ENCODE results near the gene IL12RB2.

DNA sequence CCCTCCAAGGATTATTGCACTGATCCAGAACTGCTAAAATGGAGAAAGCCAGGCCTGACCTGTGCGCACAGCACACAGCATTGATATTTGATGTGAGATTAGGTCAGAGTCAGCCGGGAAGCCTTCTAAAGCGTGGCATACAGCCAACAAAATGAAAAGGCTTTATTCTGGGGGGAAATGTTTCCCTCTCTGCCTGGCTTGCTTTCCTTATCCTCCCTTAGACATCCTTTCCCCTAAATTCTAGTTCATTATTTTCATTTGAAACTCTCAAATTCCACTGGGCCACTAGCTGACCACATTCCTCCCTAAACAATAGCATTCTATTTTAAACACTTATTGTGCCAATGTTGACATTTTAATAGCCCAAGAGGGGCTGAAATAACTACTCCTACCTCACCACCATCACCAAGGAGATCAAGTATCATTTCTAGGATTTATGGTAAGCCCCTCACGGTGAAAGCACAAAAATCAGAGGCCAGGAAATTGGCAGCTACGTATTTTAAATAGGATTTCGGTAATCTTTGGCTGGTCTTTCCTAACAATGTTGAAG, 49.5 kb downstream of the LEPR start:
- PRO-cap, result bidirectional peak, plus-strand start at position 165 of the sequence, minus-strand start at position 92 of the sequence
- RRBS, 2 experiments, result no CpG with 5 or more reads among the region's 6 CpGs

GRCh38 chr1:65470843-65472109, 50.8 kb downstream of the LEPR start:
- PRO-cap, result no peak
- RRBS, 2 experiments, result no CpG with 5 or more reads among the region's 5 CpGs

- PRO-cap, result no peak
- RRBS, 2 experiments, result no CpG with 5 or more reads among the region's 6 CpGs
Measured at GRCh38 chr1:65480417-65481470, 60.3 kb downstream of the LEPR start.

GRCh38 chr1:65484335-65484886, 63.9 kb downstream of the LEPR start:
- PRO-cap, result no peak
- RRBS, 2 experiments, result no CpG with 5 or more reads among the region's 4 CpGs

DNA sequence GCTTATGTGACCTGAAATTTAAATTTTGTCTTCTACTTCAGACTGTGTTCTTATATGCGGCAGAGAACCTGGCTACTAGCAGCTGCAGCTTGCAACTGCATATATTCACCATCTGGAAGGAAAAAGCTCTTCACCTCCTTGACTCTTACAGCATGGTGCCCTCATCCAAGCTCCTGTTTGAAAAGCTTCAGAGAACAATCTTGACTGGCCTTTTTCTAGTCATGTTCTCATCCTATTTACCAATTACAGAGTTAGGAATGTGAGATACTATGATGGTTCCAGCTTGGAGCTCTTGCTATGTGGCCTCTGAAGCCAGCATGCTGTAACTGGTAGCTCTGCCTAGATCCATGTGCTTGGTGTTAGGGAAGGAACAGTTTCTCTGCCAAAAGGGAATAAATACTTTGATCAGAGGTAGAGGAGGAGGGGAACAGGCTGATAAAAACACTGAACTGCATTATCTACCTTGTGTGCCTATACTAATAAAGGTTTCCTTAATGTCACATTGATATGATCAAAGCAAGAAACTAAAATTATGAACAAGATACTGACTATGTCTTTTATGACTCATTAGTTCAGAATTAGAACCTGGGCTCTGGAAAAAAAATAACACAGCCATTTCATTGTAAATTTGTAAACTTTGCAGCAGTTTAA, 92.5 kb downstream of the LEPR start:
- PRO-cap, result no peak
- RRBS, 2 experiments, result no CpG with 5 or more reads among the region's 1 CpG

DNA sequence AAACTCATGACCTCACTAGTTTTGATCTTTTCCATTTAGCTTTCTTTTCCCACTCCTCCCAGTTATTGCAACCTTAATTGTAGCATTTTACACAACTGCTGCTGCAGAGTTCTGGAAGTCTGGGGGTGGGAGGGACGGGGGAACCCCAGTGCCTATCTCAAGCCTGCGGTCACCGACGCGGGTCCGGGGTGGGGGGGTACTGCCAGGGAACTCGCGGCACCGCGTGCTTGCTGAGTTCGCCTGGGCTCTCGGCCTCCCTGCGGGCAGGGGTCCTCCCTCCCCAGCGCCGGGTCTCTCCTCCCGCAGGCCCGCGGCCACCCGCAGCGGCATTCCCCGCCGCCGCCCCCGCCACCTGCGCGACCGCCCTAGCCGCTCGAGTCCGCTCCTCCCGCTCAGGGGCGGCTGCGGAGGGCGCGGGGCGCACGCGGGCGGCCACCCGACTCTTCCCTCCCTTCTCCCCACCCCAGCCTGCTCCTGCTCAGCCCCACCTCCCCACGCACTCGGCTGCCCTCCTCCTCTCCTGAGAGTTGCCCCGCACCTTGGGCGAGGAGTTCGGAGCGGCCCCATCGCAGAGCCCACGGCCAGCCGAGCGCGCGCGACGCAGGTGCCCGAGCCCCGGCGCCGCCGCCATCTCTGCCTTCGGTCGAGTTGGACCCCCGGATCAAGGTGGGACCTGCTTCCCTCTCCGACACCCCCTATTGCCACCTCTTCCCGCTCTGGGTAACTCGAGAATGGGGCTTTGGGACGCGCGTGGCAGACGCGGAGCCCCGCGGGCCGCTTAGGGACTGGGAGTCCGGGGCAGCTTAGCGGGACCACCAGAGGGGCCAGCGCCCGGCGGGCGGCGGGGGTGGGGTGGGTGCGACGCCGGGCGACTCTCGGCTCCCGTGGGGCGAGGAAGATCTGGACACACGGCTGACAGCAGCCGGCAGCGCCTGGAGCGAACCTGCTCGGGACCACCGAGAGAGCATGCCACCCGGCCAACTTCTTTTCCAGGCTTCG, 105.0 kb downstream of the LEPR start:
- PRO-cap, result unidirectional peak, plus-strand start at position 233 of the sequence; bidirectional peak, plus-strand start at position 395 of the sequence, minus-strand start at position 635 of the sequence
- RRBS, 2 experiments, result 12 to 15% methylated on average over 26 to 29 of the region's 95 CpGs

DNA sequence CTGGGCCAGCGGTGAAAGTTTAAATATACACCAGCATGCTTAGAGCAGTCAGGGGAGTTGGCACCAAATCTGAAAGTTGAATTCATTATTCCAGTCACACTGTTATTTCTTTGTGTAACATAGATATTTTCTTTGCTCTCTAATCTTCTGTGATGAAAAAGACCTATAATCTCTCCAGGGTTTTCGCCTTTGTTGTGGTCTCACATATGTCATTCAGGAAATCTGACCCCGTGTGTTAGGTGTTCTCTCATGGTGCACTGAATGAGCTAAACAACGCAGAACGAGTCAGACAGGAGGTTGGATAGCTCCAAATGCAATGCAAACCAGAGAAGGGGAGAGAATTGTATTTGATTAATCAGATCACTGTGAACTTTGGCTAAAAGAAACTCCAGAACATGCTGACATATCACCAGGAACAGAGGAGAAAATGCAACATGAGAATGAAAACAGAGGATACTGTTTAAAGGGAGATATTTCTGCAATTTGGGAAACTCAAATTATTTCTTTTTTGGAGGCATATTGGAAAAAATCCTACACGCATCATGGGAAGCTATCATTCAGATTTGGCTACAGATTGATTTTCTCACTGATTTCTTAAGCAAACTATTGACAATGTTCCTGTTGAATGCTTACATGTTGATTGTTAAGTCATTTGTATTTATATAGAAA, 364.5 kb upstream of the SGIP1 start:
- PRO-cap, result no peak
- RRBS, 2 experiments, result no CpG with 5 or more reads among the region's 6 CpGs

- PRO-cap, result no peak
- RRBS, 2 experiments, result no CpG with 5 or more reads among the region's 9 CpGs
Measured at GRCh38 chr1:66247510-66247871, 286.5 kb upstream of the SGIP1 start.

DNA sequence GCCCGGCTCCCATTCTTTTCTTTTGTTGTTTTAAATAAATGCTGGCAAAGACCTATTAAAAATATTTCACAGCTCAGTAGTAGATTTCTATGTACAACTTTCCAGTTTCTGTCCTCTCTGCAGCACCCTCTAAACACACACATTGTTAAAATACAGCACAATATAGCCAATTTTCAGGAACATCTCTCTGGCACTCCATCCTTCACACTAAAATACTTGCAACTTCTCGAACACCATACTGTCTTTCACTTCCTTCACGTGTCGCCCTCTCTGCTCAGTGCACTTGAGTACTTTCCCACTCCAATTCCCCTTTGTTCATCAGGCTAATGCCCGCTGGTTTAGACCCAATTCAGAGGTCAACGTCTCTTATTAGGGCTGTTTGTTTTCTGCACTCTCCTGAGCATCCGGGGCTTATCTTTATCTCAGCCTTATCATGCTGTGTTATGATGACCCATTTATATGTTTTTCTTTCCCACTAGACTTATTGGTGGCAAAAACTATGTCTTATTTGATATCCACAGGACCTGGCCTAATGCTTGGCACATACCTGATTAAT, 238.2 kb upstream of the SGIP1 start:
- PRO-cap, result no peak
- RRBS, 2 experiments, result no CpG with 5 or more reads among the region's 7 CpGs

DNA sequence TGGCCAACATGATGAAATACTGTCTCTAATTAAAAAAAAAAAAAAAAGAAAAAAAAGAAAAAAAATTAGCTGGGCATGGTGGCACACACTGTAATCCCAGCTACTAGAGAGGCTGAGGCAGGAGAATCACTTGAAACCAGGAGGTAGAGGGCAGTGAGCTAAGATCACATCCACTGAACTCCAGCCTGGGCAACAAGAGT, 191.5 kb upstream of the SGIP1 start:
- PRO-cap, result no peak

- PRO-cap, result no peak
- RRBS, 2 experiments, result no CpG with 5 or more reads among the region's 3 CpGs
Measured at GRCh38 chr1:66356590-66357103, 177.3 kb upstream of the SGIP1 start.

DNA sequence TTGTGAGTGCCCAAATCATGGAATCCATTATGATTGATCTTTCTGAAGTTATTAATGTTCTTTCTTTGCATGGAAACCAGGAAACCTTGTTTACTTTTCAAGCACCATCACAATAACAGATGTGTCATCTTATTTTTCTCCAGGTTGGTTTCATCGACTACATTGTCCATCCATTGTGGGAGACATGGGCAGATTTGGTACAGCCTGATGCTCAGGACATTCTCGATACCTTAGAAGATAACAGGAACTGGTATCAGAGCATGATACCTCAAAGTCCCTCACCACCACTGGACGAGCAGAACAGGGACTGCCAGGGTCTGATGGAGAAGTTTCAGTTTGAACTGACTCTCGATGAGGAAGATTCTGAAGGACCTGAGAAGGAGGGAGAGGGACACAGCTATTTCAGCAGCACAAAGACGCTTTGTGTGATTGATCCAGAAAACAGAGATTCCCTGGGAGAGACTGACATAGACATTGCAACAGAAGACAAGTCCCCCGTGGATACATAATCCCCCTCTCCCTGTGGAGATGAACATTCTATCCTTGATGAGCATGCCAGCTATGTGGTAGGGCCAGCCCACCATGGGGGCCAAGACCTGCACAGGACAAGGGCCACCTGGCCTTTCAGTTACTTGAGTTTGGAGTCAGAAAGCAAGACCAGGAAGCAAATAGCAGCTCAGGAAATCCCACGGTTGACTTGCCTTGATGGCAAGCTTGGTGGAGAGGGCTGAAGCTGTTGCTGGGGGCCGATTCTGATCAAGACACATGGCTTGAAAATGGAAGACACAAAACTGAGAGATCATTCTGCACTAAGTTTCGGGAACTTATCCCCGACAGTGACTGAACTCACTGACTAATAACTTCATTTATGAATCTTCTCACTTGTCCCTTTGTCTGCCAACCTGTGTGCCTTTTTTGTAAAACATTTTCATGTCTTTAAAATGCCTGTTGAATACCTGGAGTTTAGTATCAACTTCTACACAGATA, 161.5 kb upstream of the SGIP1 start:
- PRO-cap, result no peak
- RRBS, 2 experiments, result no CpG with 5 or more reads among the region's 10 CpGs

GRCh38 chr1:66445334-66446118, 88.4 kb upstream of the SGIP1 start:
- PRO-cap, result no peak
- RRBS, 2 experiments, result no CpG with 5 or more reads among the region's 5 CpGs

DNA sequence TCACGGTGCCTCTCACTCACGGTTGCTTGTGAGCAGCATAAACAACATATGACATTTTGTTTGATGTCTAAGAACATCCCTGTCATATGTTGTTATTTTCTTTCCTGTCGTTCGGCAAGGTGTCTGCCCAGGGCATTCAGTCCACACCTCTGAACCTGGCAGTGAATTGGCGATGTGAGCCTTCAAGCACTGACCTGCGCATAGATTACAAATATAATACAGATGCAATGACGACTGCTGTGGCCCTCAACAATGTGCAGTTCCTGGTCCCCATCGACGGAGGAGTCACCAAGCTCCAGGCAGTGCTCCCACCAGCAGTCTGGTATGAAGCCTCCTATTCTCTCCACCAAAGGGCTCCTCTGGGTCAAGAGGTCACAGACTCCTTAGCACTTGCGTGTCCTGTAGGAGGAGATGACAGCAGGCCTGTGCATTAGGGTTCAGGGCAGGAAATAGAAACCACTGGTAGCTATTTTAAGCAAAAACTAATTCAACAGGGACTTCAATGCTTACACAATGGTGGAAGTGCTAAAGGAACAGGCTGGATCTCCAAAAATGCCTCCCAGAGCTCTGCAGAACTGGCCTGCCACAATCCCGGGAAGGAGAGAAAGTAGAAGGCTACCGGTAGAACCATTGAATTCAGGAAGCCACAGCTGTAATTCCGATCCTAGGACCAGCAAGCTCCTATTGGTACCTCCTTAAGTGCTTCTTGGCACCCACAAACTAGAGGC, 12.9 kb upstream of the DYNLT5 start:
- PRO-cap, result no peak
- RRBS, 2 experiments, result no CpG with 5 or more reads among the region's 13 CpGs

- PRO-cap, result bidirectional peak, plus-strand start at chr1:66930270, minus-strand start at chr1:66930021; bidirectional peak, plus-strand start at chr1:66930568, minus-strand start at chr1:66930538; bidirectional peak, plus-strand start at chr1:66930833, minus-strand start at chr1:66930822
- RRBS, 2 experiments, result 2% methylated on average over 28 to 34 of the region's 82 CpGs
Measured at GRCh38 chr1:66930128-66931319, 5.7 kb downstream of the MIER1 start.

GRCh38 chr1:67207219-67207717, 41.0 kb downstream of the IL23R start:
- PRO-cap, result no peak
- RRBS, 2 experiments, result no CpG with 5 or more reads among the region's 6 CpGs

DNA sequence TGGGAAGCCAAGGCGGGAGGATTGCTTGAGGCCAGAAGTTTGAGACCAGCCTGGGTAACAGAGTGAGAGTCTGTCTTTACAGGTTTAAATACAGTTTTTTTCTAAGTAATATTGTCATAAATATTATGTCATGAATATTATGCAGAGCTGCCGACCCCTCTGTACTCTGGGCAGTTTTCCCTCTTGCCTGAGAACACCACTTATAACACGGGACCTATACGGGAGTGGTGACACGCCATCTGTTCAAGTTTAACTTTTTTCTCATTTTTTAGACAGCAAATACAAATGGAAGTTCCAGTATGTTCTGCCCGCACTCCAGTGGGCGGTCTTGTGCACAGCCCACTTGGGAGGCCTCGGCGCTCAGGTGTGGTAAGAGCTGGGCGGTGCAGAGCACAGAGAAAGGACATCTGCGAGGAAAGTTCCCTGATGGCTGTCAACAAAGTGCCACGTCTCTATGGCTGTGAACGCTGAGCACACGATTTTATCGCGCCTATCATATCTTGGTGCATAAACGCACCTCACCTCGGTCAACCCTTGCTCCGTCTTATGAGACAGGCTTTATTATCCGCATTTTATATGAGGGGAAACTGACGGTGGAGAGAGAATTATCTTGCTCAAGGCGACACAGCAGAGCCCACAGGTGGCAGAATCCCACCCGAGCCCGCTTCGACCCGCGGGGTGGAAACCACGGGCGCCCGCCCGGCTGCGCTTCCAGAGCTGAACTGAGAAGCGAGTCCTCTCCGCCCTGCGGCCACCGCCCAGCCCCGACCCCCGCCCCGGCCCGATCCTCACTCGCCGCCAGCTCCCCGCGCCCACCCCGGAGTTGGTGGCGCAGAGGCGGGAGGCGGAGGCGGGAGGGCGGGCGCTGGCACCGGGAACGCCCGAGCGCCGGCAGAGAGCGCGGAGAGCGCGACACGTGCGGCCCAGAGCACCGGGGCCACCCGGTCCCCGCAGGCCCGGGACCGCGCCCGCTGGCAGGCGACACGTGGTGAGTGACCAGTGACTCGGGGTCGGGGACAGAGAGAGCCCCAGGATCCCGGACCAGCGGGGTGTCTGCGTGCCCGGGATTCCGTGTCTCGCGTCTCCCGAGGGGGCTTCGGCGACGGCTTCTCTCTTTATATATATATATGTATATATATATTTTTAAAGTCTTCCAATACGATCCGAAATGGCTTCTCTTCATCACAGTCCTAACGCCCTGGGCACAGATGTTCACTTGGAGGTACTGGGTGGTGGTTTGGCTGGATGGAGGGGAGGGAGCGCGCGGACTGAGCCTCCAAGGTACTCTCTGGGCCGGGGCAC, at the start of gene IL12RB2:
Gene IL12RB2, plus strand, starts transcription at position 894 of the 1,302 bp plus-strand sequence.
- PRO-cap, result unidirectional peak, plus-strand start at position 416 of the sequence; unidirectional peak, plus-strand start at position 498 of the sequence; bidirectional peak, plus-strand start at position 894 of the sequence, minus-strand start at position 825 of the sequence
- RRBS, 2 experiments, result 10 to 90% methylated on average over 38 of the region's 91 CpGs

GRCh38 chr1:67426080-67426414, 4.2 kb downstream of the SERBP1 start:
- PRO-cap, result no peak
- RRBS, 2 experiments, result no CpG with 5 or more reads among the region's 7 CpGs

GRCh38 chr1:67427463-67427836, 2.8 kb downstream of the SERBP1 start:
- PRO-cap, result no peak
- RRBS, 2 experiments, result no CpG with 5 or more reads among the region's 2 CpGs

DNA sequence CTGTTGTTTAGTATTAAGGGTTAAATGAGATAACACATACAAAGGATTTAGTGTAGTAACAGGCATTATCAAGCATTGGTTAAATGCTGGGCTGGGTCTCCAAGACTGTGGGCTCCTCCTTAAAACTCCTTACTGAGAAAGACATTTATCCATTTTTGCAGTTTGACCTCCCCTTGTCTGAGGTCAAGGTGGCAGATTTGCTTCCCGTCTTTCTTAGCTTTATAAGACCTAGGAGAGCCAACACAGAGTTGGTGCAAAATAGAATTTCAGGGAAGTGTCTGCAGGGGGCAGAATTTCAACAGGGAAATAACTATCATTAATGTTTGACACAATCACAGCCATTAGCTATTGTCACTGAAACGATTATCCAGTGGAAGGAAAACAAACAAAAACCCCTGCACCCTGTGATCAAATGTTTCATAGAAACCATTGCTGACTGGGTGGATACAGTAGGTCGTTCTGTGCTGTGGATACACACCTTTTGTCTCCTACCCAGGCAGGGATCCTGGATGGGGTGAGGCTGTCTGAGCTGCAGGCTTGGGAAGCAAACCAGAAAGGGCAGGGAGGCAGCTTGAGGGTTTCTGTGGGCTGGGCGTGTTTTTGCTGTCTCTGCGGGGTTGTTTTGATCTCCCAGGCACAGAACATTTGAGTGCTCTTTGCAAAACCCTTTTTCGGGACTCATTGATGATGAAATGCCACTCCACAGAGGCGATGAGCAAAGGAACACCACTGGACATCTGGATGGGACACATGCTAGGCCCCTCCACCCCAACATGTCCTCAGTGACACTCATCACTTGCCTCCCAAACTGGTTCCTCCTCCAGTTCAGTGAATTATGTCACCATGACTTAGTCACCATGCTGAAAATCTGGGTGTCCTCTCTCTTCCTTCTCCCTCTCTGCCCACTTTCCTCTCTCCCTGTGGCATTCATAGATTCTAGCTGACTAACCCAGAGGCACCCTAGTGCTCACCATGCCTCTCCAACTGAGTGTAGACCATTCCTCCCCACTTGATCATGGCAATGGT, 94.2 kb upstream of the SERBP1 start:
- PRO-cap, result no peak
- RRBS, 2 experiments, result no CpG with 5 or more reads among the region's 7 CpGs